Subcutaneous preadipocyte (primary cell): Measurements from ENCODE around the gene LRCH1.

GRCh38 chr13:44412284-44412666 lies 38.7 kb downstream of the SERP2 start:
- CAGE, long polyA plus RNA = no peak

DNA sequence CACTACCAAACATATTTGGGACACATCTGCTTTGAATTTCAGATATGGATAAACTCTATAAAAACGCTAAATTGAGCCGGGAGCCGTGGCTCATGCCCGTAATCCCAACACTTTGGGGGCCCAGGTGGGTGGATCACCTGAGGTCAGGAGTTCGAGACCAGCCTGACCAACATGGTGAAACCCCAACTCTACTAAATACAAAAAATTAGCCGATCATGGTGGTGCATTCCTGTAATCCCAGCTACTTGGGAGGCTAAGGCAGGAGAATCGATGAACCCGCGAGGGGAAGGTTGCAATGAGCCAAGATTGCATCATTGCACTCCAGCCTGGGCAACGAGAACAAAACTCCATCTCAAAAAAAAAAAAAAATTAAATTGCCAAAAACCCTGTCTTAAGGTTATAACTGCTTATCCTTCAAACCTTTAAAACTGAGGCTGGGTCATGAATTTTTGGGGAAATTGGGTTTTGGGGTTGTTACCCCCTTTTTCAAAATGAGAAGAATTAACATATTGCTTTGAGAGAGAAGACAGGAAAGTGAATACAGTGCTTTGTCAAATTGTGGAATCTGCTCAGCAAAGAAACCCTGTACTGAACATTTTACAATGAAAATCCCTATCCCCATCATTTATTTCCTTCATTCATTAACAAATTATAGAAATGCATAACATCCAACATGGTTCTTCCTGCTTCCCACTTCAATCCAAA lies 13.2 kb downstream of the TSC22D1 start:
- CAGE, long polyA plus RNA = no peak

DNA sequence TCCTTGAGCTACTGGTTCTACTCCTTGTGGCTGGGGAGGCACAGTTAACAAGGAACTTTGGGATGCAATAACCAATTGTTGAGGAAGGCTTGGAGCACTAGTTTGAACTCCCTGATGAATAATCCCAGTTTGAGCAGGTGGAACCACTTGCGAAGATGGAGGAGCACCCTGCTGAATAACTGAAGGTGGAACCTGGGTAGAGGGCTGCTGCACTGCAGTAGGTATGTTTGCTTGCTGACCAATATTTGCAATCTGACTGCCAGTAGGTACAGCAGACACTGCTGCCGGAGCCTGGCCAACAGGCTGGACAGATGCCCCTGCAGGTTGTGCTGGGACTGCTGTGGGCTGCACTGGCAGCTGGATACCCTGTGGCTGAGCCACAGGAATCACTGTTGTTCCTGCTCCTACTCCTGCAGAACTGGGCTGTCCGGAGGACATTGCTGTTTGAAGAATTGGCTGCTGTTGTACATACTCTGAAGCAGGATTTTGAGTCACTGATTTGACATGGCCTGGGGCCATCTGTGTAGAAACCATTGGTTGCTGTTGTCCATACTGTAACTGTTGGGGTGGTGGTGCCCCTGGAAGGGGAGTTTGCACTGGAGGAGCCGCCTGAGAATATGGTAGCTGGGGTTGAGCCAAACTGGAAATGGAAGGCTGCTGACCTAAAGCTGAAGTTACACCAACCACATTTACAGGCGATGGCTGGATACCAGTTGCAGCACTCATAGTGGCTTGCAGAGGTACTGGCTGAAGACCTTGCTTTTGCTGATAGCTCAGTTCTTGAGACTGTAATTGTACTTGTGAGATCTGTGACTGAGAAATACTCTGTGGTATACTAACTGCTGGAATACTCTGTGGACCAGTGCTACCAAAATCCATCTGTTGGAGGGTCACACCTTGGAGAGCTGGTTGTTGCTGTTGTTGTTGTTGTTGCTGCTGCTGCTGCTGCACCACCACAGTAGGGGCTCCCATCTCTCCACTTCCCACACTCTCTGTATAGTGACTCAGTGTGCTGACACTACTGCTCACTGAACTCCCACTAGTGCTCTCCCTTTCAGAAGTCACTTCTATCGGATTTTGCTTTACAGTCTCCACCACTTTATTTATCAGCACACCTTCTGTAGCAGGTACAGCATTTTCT lies 2.1 kb downstream of the TSC22D1 start:
- CAGE, long polyA plus RNA = no peak

DNA sequence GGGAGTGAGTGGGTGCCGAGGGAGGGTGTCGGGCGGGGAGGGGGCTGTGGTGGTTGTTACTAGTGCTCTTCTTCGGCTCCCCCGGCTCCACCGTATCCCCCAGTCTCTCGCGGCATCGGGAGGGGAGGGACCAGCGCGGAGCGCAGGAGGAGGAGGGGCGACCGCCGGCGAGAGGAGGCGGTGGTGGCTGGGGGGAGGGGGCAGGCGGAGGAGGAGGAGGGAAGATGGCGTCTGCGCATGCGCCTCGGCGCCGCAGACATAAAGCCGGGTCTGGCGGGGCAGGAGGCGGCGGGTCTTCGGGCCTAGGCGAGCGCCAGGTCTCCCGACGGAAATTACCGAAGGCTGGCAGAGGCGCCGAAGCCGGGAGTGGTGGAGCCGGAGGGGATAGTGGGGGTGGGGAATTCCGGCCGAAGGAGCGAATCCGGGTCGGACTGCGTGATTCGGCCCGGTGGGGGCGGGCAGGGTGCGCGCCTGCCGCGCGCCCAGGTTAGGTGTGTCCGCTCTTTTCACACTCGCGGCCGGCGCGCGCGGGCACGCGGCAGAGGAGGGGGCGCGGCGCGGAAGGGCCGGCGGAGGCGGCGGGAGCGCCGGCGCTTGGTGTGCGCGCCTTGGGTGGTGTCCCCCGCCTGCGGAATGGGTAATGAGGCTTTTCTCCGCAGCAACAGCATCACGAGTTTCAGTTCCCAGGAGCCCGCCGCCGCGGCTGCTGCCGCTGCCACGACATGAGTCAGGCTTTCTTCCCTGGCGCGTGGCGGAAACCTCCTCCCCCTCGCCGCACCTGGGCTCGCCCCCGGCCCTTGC lies 1.3 kb upstream of the TSC22D1 start:
- CAGE, long polyA plus RNA = no peak

DNA sequence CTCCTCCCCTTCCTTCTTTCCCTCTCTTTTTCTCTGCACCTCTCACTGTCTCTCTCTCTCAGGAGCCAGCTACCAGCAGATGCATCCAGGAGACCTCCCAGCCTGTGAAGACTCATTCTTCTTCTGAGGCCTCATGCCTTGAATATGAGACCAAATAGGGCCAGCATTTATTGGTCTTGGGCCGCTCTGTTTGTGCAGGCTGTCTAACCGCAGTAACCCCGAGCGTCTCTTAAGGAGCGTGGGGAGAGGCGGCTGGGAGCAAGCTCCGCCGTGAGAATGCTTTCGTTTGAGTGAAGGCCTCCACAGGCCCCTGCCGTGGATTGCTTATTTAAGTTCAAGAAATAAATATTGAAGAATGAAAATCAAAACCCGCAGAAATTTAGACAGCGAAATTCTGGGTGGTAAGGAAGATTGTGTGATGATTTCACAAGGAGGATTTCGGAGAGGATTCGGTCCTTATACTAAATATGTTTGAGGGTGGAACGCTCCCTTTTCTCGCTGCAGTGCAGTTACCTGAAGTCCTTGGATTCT lies 166.9 kb downstream of the NUFIP1 start:
- CAGE, long polyA plus RNA = no peak

GRCh38 chr13:44969867-44970253 lies 19.4 kb downstream of the NUFIP1 start:
- CAGE, long polyA plus RNA = no peak

DNA sequence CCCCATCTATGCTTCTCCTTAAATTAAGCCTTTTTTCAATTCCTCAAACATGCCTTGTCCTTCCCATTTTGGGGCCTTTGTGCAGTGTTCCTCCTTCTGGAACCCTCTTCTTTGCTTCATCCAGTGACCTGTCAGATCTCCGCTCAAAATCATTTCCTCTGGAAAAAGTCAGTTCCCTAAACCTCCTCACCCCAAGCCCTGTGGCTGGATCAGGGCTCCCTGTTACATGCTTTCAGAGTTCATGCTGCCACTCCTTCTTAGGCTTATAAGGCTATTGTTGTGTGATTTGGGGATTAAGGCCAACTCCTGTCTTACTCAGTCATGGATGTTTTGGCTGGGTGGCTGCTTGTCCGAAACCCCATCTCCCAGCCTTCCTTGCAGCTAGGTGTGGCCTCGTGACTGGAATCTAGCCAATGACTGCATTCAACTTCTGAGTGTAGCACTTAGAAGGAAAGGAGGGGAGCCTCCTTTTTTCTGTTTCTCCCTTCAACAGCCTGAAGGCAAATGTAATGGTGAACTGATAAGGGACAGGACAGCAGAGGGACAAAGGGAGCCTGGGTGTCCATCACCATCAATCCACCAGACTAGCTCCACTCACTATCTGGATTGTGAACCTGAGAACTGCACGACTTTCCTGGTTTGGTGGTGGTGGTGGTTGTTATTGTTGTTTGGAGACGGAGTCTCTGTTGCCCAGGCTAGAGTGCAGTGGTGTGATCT lies 64.0 kb upstream of the GTF2F2 start:
- CAGE, long polyA plus RNA = no peak

- CAGE, long polyA plus RNA = no peak
These were observed 30.4 kb downstream of the KCTD4 start for GRCh38 chr13:45170413-45170891.

DNA sequence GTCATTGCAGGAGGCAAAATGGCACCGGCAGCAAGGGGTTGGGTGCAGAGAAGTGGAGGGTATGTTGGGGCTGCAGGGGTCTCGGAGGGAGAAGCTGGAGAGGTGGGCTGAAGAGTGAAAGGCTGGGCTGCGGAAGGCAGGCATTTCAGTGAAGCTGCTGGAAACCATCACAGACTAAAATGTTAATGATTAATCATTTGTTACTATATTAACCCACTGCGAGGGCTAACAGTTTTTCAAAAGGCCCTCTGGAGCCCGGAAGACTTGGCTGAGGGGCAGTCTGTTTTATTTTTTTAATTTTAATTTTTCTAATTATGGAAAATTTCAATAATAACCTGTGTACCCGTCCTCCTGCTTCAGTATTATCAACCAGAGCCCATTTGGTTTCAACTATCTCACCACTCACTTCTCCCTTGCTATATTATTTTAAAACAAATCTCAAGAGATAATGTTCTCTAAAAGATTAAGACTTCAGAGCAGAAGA lies 24.5 kb downstream of the TPT1 start:
- CAGE, long polyA plus RNA = no peak

DNA sequence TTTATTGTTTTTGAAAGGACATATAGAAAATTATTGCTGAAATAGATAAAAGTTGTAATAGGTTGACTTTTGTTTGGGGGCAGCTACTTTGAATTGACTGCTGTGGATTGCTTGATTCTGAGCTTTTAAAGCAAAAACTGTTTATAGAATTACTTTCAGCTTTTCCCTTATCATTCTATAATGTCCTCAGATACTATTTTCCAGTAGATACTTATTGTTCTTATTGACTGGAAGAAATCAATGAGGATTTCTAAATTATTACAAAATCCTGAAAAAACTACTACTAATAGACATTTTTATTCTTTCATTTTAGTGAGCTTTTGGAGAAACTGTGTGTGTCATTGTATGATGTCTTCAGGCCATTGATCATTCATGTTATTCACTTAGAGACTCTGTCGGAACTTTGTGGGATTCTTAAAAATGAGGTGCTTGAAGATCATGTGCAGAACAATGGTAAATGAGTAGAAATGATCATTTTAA lies 28.3 kb downstream of the COG3 start:
- CAGE, long polyA plus RNA = no peak

DNA sequence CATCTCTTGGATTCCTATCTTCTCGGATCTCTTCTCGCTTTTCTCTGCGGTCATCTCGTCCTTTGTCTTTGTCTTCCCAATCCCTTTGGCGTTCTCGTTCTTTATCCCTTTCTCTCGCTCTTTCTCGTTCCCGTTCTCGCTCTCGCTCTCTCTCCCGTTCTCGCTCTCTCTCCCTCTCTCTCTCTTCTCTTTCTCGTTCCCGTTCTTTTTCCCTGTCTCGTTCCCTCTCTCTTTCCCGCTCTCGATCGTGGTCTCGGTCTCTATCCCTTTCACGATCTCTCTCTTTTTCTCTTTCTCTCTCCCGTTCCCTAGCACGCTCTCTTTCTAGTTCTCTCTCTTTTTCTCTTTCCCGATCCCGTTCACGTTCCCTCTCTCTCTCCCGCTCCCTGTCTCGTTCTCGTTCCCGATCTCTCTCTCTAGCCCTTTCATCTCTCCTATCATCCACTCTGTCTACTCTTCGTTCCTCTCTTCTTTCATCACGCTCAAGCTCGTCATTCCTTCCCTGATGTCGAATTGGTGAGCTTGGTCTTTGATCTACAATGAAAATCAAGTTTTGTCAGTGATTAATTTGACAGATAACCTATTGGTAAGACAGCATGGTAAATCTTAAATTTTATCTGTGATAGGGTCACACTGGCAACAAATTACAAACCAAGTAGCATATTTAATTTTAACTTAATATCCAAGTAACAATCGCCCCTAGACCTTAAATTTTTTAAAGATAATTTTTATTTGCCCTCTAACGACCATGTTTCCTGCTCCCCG lies 77.1 kb downstream of the ZC3H13 start:
- CAGE, long polyA plus RNA = no peak

DNA sequence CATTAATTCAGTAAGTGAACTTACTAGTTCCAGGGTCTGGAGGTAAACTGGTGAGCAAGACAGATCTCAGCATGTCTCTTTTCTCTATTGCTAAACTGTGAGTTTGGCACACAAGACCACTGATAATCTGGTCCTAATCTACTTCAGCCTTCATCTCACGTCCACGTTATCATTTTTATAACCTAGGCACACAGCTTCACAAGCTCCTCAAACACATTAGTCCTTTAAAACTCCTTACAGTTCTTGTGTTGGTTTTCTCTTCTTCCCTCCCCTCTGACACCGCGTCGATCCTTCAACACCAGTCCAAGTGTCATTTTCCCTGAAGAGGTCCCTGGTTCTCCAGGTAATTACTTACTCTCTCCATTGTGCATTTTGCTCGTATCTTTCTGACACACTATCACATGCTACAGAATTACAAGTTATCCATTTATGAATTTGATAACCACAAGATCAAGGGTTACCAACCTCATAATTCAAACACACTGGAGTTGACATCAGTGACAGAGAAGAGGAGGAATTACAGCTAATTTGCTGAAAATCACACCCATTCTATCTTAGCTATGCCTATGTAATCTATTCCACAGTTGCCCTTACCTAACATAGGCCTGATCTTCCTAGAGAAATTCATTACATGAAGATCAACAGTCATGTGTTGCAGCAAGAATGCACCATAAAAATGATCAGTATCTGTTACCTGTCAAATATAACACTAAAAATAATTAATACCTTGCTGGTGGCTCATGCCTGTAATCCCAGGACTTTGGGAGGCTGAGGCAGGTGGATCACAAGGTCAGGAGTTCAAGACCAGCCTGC lies 14.3 kb downstream of the ZC3H13 start:
- CAGE, long polyA plus RNA = no peak

GRCh38 chr13:46121041-46121486 lies 16.2 kb upstream of the CPB2 start:
- CAGE, long polyA plus RNA = no peak

DNA sequence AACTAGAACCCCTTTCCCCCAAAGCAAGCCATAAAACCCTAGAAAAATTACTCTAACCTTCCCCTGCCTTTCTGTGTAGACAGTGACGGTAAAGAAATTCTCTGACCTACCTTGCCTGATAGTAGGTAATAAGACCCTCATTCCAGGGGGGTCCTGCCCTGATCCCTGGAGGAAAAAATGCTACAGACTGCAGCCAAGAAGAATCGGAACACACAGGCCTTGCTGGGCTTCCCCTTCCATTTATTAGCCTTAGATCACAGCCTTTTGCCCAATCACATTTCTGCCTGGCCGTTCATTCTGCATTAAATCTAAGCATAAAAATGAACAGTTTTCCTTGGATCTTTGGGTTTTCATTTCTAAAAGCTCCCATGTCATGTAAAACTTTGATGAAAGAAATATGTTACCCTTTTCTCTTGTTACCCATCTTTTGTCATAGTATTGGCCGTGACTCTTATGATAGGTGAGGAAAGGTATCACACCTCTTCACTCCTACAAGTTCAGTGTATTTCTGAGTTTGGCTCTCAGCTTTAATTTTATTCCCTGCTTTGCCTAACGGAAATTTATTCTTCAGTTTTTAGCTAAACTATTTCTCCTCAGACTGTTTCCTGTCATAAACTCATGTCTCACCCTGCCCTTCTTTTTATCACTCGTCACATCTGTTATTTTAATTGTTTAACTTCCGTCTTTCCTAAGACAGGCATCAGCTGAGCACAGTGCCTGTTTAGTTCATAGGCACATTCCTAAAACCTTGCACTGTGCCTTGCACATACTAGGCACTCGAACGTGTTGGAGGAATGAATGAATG lies 20.4 kb upstream of the CPB2 start:
- CAGE, long polyA plus RNA = no peak

- CAGE, long polyA plus RNA = no peak
These were observed 37.2 kb upstream of the CPB2 start for GRCh38 chr13:46142110-46142450.

DNA sequence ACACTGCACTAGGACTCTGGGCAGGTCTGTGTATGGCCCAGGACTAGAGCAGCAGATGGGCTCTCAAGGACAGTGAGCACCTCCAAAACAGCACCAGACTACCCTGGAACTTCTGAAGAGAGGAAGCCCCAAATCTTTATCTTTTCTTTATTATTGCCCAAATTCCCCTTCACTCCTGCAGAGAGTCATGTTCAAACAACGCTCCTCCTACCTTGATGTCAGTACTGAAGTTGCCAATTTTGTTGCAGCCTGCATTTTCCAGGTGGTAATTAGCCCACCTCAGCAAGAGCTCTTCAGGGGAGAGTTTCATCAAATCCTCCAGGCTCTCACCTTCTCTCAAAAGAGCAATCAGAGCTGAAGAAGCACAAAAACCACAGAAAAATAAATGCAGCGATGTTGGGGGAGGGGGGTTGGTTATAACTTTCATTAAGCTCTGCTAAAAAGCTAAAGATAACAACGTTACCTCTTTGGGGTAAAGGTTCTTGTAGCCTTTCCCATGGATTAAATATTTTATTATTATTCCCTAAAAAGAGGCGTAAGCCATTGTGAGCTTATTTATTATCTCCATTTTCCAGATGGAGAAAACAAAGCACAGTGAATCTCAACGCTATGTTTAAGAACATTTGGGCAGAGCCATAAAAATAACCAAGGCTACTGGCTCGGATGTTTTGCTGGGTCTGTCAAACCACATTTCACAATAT lies 31.1 kb downstream of the LCP1 start:
- CAGE, long polyA plus RNA = no peak

- CAGE, long polyA plus RNA = no peak
These were observed 20.6 kb downstream of the LCP1 start for GRCh38 chr13:46161424-46161672.

DNA sequence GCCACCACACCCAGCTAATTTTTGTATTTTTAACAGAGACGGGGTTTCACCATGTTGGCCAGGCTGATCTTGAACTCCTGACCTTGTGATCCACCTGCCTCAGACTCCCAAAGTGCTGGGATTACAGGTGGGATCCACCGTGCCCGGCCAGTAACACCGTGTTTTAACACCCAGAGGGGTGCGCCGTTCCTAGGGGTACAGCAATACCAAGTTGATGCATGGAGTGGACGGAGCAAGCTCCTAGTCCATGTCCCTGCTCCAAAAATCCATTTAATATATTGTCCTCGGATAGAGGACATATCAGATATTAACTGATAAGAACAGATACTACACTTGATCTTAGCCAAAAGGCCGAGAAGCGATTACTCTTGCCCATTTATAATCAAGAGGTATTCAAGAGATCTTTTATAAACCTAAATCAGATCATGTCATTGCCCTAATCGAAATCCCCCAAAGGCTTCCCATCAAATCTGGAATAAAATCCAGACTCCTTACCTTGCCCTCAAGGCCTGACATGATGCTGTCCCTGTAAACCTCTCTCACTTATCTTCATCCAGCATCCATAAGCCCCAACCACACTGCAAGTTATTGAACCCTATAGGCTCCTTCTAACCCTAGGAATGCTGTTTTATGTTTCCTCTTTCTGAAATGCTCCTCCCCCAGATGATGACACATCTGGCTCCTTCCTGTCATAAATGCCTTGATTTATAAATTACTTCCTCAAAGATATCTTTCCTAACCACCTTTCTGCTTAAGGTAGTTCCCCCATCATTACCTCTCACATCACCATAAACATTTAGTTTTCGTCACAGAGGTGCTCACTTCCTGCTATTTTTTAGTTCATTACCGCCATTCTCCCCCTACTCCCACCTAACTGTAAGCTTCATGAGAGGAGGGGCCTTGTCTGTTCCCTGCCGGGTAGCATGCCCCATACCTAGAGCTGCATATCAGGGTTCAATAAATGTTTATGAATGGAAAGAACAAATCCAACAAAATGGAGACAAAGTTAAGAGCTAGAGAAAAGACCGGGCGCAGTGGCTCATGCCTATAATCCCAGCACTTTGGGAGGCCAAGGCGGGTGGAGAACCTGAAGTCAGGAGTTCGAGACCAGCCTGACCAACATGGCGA lies 12.5 kb downstream of the RUBCNL start:
- CAGE, long polyA plus RNA = no peak

DNA sequence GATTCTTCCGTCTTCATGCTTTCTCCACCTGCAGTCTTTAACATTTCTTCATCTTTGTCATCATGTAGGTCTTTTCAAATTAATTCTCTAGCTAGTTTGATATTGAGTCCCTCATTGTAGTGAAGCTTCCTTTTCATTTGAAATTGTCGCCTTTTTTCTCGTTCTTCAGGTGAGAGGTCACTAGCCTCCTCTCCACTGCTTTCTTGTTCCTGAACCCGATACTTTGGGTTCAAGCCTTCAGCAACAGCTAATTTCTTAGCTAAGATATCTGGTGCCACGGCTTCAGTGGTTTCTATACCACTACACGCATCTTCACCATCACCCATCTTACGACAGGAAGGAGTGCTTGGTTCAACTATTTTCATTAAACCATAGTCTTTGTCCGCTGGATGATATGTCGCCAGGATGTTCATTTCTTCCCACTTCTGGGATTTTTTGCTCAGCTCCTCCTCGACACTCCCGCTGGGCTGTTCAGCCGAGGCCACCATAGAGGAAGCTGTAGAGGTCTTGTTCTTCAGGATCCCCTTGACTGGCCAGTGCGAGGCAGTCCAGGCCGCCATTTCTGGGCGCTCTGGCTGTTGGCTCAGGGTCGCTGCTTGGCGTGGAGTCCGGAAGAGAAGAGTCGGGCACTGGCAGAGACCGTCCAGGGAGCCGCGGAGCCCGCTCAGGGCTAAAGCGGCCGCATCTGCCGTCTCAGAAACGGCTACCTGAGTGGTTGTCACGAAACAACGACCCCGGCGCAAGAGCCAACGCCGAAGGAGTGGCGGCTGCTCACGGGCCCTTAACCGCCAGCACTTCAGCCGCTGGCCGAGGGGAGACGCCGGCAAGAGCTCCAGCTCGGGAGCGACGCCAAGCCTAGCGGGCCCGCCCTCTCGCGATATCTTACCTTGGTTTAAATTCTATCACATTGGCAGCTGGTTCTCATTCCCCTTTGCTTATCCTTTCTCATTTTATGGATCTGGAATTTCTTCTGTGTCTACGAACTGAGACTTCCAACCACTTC lies 50.7 kb upstream of the RUBCNL start:
- CAGE, long polyA plus RNA = no peak

GRCh38 chr13:46552670-46553881 lies at the start of gene LRCH1:
Gene LRCH1, plus strand, starts transcription at chr13:46553170.
- CAGE, long polyA plus RNA = no peak